Epithelial cell of prostate (primary cell): Measurements from ENCODE around the genes MAB21L1, SERTM1 and SMAD9.

DNA sequence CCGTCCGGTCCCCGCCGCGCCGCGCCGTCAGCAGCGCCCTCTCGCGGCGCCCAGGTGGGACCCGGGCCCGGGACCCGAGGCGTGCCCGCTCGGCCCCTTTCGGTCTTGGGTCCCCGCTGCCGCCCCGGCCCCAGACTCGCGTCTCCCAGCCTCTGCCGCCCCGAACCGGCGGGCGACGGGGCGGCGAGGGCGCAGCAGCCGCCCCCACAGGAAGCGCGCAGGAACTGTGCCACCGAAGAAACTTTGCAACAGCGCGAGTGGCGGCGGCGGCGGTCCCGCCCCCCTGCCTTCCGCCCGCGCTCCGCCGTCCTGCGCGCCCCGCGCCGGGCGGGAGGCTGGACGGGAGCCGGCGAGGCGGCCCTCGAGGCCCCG lies 496 bp downstream of the B3GLCT start:
- RRBS: under 1% methylated on average over 31 of the region's 61 CpGs

GRCh38 chr13:31201319-31201678 lies 1.5 kb downstream of the B3GLCT start:
- RRBS: no CpG with 5 or more reads among the region's 5 CpGs

- RRBS: no CpG with 5 or more reads among the region's 16 CpGs
Measured at GRCh38 chr13:31208112-31208705, 8.4 kb downstream of the B3GLCT start.

- RRBS: no CpG with 5 or more reads among the region's 11 CpGs
Measured at GRCh38 chr13:32254752-32255743, 60.1 kb downstream of the ZAR1L start.

- RRBS: no CpG with 5 or more reads among the region's 2 CpGs
Measured at GRCh38 chr13:33228109-33228612, 57.4 kb downstream of the STARD13 start.

GRCh38 chr13:33642209-33643158 lies 175.5 kb upstream of the RFC3 start:
- RRBS: no CpG with 5 or more reads among the region's 8 CpGs

GRCh38 chr13:35476107-35476995 lies at the start of gene MAB21L1:
TSS of gene MAB21L1 (minus strand) at chr13:35476689.
- RRBS: 20% methylated on average over 1 of the region's 30 CpGs

DNA sequence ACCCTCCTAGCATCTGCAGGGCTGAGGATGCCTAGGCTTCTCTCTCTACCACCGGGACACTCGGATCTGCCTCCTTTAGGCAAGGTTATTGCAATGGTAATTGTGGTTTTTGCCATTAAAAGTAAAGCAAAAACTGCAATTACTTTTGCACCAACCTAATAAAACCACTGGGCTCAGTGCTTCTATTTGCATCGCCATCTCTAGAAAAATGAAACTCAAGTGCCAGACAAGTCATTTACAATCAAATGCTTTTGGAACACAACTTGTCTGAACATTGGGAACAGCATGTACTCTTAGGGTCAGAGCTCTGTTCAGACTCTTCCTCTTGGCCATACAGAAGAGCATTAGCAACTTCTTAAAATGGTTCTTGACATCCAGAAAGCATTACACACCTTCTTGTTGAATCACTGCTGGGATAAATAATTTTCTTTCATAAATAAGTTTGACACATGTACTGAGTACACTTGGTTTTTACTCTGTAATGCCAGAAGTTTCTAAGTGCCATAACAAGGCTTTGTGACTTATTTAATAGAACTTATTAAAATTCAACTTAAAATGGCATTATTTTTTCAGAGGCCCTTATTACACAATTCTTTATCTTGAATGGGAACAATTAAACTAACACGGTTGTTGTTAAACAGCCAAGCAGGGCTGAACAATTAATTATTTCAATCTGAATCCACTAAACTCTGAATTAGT lies 272.5 kb downstream of the DCLK1 start:
- RRBS: no CpG with 5 or more reads among the region's 4 CpGs

- RRBS: no CpG with 5 or more reads among the region's 2 CpGs
Measured at GRCh38 chr13:36069666-36070098, 61.5 kb downstream of the DCLK1 start.

GRCh38 chr13:36131794-36132356 lies 693 bp upstream of the DCLK1 start:
- RRBS: no CpG with 5 or more reads among the region's 8 CpGs

GRCh38 chr13:36303883-36304782 lies 6.5 kb upstream of the CCDC169 start:
- RRBS: no CpG with 5 or more reads among the region's 6 CpGs

GRCh38 chr13:36673465-36674378 lies at the start of gene SERTM1:
TSS of gene SERTM1 (plus strand) at chr13:36674020.
- RRBS: 5% methylated on average over 17 of the region's 69 CpGs

DNA sequence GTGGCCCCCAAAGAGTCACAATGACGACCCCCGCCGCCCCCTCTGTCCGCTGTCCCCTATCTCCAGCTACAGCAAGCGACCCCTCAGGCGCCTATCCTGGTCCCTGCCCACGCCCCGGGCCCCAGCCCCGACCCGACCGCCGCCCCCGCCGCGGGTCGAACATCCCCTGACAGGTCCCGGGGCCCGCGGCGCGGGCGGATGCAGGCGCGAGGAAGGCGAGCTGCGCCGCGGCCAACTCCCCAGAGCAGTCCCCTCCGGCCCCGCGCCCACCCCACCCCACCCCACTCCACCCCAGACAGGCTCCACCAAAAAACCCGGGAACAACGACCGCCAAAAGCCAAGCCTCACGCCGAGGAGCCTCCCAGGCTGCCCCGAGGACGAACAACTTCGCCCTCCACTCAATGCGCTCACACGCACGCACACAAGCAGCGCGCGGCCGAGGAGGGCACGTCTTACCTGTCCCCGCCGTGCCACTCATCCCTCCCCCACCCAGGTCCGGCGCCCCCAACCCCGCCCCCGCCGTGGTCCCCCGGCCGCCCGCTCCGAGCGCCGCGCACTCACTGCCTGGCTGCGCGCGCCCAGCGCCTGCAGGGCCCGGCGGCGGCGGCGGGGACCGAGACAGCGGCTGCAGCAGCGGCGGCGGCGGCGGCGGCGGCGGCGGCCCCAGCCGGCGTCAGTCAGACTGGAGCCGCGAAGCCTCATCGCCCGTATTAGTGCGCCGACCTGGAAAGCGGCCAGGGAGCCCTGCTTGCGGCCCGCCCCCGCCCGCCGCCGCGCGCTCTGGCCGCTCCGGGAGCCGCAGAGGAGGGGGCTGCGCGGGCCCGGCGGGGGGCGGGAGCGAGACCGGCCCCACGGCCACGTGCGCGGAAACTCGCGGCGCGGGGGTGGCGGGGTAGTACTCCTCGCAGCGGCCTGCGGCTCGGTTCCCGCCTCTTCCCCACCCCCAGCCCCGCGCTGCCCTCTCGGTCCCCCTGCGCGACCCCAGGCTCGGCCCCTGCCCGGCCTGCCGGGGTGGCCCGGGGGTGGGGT lies at the start of gene SMAD9:
Gene SMAD9, minus strand, starts transcription at position 684 of the 1,029 bp plus-strand sequence.
- RRBS: under 1% methylated on average over 34 of the region's 131 CpGs

GRCh38 chr13:37106637-37106953 lies 1.1 kb upstream of the CSNK1A1L start:
- RRBS: no CpG with 5 or more reads among the region's 2 CpGs

DNA sequence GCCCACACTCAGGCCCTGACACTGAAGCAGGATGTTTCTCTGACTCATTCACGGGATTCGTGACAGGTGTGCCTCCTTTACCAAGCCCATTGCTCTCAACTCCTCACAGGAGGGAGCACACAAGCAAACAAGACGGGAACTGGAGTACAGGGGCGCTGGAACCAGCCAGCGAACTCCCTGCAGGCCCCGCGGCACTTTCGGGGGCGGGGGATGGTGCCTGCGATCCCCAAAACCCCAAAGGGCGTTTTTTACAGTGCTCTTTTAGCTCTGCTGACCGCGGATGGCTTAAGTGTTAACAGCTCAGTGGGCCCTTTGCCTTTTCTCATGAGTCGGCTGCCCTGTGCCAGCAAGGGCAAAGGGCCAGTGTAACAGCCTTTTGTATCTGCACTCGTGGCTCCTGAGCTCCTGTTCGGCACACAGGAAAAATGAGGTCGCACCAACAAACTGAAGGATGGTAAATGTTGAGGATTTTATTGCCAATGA lies 64.8 kb upstream of the TRPC4 start:
- RRBS: no CpG with 5 or more reads among the region's 17 CpGs

GRCh38 chr13:37934843-37935088 lies 65.2 kb upstream of the TRPC4 start:
- RRBS: no CpG with 5 or more reads among the region's 5 CpGs

DNA sequence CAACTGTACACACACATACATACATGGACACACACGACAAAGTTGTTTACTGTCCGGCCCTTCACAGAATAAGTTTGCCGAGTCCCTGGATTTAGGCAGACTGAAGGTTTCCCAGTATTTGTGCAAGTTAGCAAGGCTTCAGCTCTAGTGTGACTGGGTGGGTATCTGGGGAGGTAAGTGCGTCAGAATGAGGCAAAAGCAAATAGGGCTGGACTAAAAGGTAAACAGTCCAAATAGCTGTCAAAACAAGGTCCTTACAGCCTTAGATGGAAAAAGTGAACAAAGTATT lies 228.4 kb upstream of the UFM1 start:
- RRBS: no CpG with 5 or more reads among the region's 4 CpGs

DNA sequence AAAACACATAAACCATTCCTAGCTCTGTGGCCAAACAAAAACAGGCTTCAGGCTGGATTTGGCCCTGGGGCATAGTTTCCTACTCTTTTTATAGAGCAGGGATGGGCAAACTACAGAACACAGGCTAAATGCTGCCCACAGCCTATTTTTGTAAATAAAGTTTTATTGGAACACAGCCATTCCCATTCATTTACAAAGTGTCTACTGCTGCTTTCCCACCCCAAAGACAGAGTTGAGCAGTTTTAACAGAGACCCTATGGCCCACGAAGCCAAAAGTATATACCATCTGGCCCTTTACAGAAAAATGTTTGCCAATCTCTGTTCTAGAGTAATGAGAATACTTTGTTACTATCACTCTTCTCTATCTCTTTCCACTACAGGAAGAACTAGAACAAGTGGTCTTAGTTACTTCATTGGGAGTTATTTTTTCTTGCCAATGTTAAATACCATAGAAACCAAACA lies 35.3 kb downstream of the LHFPL6 start:
- RRBS: no CpG with 5 or more reads among the region's 1 CpG

GRCh38 chr13:39893717-39894121 lies 238.3 kb downstream of the COG6 start:
- RRBS: no CpG with 5 or more reads among the region's 3 CpGs

GRCh38 chr13:39988290-39988840 lies 332.9 kb downstream of the COG6 start:
- RRBS: no CpG with 5 or more reads among the region's 8 CpGs